Monocyte (primary cell): ENCODE results near the genes ARHGAP5 and EAPP.

DNA sequence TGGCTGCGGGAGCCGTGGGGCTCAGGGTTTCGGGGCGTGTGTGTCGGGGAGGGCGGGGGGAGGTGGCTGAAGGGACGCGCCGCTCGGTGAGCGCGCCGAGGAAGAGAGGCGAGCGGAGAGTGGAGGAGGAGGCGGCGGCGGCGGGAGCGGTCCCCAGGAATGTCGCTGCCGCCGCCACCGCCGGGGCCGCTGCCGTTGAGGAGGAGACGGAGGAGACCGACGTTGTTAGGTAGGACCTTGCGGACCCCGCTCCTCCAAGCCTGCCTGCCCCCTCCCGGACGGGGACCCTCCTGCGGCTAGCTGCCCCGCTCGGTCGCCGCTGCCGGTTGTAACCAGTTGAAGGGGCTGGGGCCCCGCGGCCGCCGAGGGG, at the start of gene ARHGAP5:
ARHGAP5 (plus strand) TSS at position 98 of the 370 bp plus-strand sequence.
- PRO-cap, 2 experiments = peak in 2 of 2 experiments; most common plus-strand start position 98 of the sequence (in 2)

- PRO-cap, 2 experiments = no peak in any of the 2 experiments
Observed at GRCh38 chr14:32454071-32454559, 125.0 kb downstream of the AKAP6 start.

- PRO-cap, 2 experiments = no peak in any of the 2 experiments
Observed at GRCh38 chr14:32472381-32473217, 143.5 kb downstream of the AKAP6 start.

- PRO-cap, 2 experiments = no peak in any of the 2 experiments
Observed at GRCh38 chr14:32623745-32623944, 294.5 kb downstream of the AKAP6 start.

DNA sequence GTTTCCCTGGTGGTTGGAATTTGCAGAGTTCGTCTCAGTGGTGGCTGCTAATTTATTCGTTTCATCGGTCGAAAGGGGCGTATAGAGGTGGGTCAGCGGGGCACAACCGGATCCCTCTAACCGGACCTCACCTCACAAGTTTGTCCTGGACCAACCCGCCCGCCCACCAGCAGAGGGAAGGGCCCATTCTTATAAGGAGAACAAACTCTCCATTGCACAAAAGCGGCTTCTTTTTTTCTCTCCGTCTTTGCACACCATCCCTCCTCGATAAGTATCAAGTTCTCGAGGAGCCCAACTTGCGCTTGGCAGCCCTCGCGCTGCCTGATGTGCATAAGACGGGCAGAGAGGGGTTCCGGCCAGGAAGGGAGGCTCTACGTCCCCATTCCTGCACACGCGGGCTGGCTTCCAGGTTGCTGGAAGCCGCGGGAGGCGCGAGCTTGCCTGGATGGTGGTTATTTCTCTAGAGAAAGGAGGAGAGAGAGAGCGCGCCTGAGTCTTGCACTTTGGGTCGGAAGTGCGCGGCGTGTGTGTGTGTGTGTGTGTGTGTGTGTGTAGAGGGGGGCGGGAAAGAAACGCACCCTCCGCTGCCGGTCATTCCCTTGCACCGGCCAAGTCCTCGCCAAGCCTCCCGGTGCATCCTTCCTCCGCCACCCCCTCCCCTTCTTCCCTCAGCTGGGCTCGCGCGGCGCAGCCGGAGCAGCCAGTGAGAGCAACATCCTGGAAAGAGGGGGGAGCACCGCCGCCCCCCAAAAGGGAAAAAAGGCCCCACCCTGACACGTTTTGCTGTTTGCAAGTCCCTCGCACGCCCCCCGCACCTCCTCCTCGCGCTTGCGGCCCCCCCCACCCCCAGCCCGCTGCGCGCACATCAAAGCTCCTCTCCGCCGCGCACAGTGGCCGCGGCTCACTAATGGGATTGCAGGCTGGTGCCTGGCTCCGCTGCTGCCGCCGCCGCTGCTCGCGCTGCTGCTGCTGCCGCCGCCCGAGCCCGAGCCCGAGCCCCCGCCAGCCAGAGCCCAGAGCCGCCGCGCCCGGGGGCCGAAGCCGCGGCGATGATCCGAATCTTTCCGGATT, 4.5 kb upstream of the NPAS3 start:
- PRO-cap, 2 experiments = no peak in any of the 2 experiments

DNA sequence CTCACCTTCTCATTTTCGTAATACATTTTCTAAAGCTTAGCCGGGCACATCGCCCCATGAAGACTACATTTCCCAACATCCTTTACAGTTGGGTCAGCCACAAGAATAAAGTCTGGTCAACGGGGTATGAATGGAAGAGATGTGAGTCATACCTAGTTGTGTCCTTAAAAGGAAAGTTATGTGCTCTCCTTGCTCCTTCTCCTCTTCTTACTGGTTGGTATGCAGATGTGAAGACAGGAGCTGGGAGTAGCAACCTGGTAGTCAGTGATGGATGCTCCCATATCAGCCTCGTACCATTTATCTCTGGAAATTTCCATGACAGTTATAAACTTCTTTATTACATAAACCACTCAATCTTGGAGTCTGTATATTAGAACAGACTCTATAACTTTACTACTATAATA, 36.0 kb upstream of the EGLN3 start:
- PRO-cap, 2 experiments = no peak in any of the 2 experiments

DNA sequence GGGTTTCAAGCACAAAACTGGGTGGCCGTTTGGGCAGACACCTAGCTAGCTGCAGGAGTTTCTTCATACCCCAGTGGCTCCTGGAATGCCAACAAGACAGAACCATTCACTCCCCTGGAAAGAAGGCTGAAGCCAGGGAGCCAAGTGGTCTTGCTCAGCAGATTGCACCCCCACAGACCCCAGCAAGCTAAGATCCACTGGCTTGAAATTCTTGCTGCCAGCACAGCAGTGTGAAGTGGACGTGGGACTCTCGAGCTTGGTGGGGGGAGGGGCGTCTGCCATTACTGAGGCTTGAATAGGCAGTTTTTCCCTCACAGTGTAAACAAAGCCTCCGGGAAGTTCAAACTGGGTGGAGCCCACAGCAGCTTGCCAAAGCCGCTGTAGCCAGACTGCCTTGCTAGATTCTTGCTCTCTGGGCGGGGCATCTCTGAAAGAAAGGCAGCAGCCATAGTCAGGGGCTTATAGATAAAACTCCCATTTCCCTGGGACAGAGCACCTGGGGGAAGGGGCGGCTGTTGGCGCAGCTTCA, 188.9 kb upstream of the EGLN3 start:
- PRO-cap, 2 experiments = no peak in any of the 2 experiments

GRCh38 chr14:34235622-34236257, 226.3 kb downstream of the SPTSSA start:
- PRO-cap, 2 experiments = no peak in any of the 2 experiments

DNA sequence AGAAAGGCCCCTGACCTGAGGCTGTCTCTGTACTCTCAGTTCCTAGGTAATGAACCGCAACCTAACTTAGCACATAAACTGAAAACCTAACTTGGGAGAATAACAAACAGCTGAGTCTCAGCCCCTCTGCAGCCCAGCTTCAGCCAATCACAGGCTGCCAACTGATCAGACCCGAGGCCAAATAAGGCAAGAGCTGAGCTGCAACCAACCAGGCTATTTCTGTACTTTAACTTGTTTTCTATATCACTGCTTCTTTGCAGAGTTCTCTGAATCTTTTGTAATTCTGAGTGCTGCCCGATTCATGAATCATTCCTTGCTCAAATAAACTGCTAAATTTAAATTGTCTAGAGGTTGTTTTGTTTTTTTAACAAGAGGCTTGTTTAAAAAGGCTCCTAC, 129.8 kb downstream of the SPTSSA start:
- PRO-cap, 2 experiments = no peak in any of the 2 experiments

- PRO-cap, 2 experiments = no peak in any of the 2 experiments
Observed at GRCh38 chr14:34379401-34380061, 82.5 kb downstream of the SPTSSA start.

DNA sequence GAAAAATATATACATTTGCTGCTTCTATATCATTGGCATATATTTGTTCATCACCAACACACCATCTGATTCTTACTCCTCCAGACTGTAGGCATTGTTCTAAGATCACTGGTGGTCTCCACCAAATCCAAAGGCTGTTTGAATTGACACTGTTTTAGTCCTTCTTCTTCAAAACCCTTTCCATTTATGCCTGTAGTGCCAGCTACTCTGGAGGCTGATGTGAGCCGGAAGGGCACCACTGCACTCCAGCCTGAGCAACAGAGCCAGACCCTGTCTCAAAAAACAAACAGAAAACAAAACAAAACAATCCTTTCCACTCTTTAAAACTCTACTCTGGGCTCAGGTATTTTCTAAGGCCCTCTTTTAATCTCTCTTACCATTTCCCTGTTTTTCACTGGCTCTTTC, 25.1 kb downstream of the SPTSSA start:
- PRO-cap, 2 experiments = no peak in any of the 2 experiments

- PRO-cap, 2 experiments = peak in 1 of 2 experiments; most common plus-strand start chr14:34465540 (in 1)
Observed at GRCh38 chr14:34465091-34465669, 3.1 kb upstream of the SPTSSA start.

DNA sequence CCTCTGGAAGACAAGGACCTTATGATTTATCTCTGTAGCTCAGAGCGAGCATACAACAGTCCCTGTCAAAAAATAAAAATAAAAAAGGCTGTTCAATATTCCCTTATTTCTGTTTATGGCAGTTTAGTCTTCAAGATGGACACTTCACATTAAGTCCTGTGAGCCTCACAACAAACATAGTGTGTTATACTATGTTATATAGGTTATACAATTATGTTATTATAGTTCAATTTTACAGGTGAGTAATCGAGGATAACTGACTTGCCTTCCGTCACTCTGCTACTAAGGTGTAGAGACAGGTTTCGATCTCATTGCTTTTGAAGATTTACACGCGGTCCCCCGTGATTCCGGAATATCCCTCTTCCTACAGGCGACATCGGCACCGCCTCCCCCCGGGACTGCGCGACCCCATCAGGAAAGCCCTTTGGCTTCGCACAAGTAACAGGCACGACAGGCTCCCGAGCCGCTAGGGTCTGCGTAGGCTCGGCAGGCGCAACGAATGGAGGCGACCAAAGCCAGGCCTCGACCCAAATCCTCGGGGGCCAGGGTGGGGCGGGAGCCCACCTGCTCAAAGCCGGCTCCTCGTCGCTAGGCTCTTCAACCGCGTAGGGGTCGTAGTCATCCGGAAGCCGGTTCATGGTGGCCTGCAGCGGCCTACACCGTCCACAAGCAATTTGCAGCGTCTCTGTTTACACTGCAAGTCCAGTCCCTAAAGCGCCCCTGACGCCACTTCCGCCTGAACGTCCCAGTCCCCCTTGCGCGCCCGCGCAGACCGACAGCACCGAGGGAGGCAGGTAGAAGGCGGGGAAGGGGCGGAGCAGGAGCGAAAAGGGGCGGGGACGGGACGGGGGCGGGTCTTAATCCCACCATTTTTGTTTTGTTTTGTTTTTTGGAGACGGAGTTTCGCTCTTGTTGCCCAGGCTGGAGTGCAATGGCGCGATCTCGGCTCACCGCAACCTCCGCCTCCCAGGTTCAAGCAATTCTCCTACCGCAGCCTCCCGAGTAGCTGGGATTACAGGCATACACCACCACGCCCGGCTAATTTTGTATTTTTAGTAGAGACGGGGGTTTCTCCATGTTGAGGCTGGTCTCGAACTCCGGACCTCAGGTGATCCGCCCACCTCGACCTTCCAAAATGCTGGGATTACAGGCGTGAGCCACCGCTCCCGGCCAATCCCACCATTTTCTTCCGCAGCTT, at the start of gene EAPP:
EAPP (minus strand) TSS at position 711 of the 1,198 bp plus-strand sequence.
- PRO-cap, 2 experiments = peak in 2 of 2 experiments; most common plus-strand start position 885 of the sequence (in 2); most common minus-strand start position 676 of the sequence (in 2)

DNA sequence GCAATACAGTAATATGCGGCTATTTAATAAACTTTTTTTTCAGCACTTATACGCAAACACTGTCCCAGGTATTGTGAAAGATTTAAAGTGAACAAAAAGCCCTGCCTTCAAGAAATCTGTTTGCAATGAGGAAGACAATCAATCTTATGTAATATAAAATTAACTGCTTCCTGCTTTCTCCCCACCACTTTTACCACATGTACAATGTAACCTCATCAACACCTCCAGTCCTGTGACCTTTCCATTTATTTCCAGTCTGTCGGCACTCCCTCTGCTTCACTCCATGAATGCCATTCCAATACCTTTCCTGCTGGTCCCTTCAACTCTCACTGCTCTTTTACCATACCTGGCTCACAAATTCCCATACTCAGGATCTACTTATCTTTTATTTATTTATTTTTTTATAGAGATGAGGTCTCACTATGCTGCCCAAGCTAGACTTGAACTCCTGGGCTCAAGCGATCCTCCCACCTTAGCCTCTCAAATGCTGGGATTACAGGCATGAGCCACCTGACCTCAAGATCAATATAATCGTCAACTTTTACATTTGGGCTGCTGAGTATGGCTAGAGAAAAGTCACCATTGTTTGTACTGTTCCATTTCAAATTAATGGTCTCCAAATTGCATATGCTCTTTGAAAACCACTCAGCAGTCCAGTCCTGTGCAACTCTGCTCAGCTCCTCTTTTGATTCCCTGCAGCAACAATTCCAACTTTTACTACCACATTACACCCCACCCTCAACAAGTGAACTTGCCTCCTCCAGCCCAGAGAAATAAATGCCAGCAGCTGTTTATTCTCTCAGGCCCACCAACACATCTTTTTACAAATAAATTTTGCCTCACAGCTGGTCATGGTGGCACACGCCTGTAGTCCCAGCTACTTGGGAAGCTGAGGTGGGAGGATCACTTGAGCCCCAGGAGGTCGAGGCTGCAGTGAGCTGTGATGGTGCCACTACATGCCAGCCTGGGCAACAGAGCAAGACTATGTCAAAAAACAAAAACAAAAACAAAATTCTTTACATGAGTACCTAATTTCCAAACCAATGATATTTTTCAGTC, 10.1 kb downstream of the SNX6 start:
- PRO-cap, 2 experiments = no peak in any of the 2 experiments

DNA sequence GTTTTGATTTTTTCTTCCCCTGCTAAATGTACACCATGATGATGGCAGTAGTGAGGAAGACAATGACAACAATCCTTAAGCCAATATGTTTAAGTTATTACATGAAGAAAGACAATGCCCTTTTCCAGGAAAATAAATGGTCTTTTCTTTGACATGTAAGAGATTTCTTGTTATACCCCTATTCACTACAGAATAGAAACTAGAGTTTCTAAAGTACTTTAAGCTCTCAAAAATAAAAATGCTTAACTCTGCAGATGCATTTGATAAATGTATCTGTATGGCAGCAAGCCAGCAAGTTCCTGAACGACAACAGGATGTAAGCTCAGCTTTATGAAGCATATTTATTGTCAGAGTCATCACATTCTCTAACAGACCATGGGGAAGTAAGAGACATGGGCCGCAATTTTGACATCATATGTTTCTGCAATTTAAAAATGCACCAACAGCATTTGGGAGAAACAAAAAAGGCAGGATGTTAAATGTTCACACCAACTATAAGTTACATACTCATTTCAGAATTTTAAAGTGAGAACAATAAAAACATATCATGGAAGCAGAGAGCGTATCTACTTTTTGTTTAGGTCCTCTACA, 36.1 kb upstream of the SNX6 start:
- PRO-cap, 2 experiments = no peak in any of the 2 experiments

- PRO-cap, 2 experiments = no peak in any of the 2 experiments
Observed at GRCh38 chr14:34682629-34683193, 31.7 kb downstream of the CFL2 start.

GRCh38 chr14:34693019-34693681, 21.2 kb downstream of the CFL2 start:
- PRO-cap, 2 experiments = no peak in any of the 2 experiments

DNA sequence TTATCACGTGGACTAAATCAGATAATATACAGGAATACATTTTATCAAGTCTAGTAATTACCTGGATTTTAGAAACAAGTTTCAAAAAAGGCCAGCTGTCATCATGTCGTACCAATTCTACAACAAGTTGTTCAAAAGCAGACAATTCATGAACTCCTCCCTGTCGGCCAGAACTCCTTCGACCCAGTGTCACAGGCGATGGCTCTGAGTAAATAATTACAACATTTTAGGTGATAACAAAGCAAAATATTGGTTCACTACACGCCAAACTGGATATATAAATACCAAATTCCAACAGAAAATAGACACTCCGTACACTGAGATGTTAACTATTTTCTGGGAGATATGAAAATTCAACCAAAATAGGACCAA, 44.2 kb upstream of the CFL2 start:
- PRO-cap, 2 experiments = no peak in any of the 2 experiments

GRCh38 chr14:34983181-34983638, 418 bp downstream of the SRP54 start:
- PRO-cap, 2 experiments = no peak in any of the 2 experiments

DNA sequence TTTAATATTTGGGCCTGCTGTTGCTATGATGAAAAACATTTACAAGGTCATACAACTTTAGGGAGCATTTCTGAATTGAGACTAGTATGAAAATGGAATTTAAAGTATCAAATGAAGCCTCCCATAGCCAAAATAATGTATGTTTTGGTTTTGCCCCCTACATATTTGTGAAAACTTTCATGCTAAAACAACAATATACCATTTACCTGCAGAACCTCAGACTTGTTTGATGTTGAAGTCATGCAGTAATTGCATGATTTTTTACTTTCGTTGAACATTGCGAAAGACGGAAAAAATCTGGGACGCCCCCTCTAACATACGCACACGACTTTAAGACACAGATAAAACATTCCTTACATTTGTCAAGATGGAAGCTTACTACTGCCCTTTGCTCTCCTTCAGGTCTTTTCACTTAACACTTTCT, 635 bp upstream of the FAM177A1 start:
- PRO-cap, 2 experiments = no peak in any of the 2 experiments